ENCODE results near the genes CLCNKA and SZRD1.

GRCh38 chr1:15717342-15718204 lies 18.5 kb upstream of the SLC25A34 start:
- RRBS, result no CpG with 5 or more reads among the region's 12 CpGs

DNA sequence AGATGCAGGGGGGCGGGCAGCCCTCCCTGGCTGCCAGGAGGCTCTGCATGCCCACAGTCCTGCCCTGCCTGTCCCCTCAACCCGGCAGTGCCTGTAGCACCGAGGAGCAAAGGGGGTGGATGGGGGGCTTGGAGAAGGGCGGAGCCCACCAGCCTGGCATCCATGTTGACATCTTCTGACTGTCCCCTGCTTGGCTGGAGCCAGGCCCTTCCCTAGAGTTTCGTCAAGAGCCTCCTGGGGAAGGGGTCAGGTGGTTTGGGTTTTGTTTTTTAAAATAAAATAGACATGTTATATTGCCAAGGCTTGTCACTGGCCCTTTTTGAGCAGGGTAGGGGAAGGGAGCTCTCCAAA lies 1.6 kb upstream of the SLC25A34 start:
- RRBS, result no CpG with 5 or more reads among the region's 5 CpGs

GRCh38 chr1:15739094-15739593 lies 3.1 kb downstream of the SLC25A34 start:
- RRBS, result 89% methylated on average over 3 of the region's 17 CpGs

- RRBS, result 62% methylated on average over 3 of the region's 23 CpGs
These were observed 2.1 kb downstream of the FBLIM1 start for GRCh38 chr1:15760274-15761509.

DNA sequence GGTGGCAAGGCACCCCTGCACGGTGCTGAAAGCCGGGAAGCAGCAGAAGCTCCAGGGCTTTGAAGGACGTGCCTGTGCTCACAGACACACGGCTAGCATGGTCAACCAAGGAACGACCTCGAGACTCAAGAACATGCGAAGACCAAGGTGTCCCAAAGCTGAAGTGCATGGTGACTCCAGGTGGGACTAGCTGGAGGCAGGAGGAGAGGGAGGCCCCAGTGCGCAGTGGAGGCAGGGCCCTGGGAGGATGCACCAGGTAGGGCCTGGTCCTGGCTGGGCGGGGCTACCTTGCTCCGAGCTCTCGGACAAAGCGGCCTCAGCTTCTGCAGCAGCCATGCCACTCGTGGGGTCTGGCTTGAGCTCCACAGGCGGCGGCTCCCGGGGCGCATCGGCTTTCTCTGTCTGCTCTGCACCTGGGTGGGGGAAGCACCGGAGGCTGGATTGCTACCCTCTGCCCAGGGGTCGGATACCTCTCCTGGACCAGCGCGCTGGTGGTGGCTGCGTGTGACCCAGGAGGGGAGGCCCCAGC lies 30.4 kb downstream of the ZBTB17 start:
- RRBS, result 93% methylated on average over 4 of the region's 23 CpGs

DNA sequence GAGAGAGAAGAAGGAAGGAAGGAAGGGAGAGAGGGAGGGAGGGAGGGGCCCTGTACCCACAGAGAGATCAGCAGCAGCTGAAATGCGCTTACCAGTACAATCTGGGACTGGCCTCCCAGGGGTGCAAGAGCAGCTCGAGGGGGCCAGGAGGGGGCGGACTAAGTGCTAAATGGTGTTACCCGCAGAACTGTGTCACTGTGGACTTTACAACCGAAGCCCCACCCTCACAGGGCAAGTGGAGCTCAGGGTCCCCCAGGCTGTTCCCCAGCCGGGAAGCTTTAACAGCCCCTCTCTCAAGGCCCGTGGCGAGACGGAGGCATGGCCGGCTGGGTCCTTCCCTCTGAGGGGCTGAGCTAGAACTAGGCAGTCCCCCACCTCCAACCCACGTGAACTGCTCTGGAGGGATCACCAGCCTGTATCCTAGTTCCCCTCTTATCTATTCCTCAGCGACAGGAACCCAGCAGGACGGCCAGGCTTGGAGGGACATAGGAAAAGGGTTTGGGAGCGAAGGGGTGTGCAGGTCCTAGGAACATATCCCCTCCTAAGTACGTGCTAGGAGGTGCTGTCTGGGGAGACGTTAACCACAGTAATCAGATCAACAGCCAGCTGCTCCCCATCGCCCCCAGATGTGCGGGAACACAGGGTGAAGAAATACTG lies 24.5 kb downstream of the ZBTB17 start:
- RRBS, result 77% methylated on average over 5 of the region's 18 CpGs

GRCh38 chr1:16012584-16013684 lies 4.9 kb downstream of the HSPB7 start:
- RRBS, result 2% methylated on average over 17 of the region's 57 CpGs

GRCh38 chr1:16013685-16014216 lies 4.1 kb downstream of the HSPB7 start:
- RRBS, result no CpG with 5 or more reads among the region's 10 CpGs

GRCh38 chr1:16018369-16018833 lies 558 bp upstream of the HSPB7 start:
- RRBS, result 97% methylated on average over 1 of the region's 7 CpGs

DNA sequence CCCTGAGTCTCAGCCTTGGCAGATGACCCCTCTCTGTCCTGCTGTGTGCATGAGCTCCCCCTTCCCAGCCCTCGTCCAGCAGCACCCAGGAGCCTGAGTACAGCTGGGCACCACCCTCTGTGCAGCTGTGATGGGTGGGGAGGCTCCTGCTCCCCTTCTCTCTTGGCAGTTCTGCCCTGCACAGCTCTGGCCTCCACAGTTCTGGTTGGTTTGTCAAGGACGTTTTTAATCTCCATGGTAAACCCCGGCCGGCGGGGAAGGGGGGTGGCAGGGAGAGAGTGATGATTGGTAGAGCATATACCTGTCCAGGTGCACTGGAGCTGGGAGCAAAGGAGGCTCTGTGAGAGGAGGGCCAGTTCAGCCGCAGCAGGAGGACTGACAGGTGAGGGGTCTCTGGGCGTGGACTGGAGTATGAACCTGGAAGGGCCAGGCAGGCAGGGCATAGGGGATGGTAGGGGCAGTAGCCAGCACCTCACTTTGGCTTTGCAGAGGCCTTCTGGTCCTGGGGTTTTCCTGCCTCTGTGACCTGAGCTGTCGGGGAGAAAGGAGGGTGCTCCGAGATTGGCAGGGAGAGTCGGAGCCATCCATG lies at the start of gene CLCNKA:
TSS of gene CLCNKA (plus strand) at position 355 of the 589 bp plus-strand sequence.
- RRBS, result no CpG with 5 or more reads among the region's 10 CpGs

DNA sequence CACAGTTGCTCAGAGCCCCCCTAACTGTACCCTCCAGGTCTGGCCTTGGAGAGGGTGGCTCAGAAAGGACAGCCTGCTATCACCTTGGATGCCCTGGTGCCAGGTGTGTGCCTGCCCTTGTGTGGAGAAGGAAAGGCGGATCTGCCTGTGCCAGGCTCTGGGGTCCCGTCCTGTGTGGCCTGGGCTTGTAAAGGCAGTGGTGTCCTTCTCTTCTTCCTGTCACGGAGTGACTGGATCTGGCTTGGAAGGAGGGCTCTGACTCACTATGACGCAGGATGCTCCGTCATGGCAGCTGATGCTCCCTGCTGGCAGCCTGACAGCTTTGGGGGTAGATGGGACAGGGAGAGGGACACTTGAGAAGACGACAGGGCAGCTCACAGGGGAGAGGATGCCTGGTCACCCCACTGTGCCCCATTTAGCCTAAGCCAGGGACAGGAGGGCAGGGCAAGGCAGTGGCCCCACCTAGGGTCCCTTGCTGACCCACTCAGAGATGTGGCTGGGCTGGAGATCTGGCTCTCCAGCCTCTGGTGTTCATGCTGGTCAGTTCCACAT lies 2.6 kb upstream of the FAM131C start:
- RRBS, result no CpG with 5 or more reads among the region's 6 CpGs

GRCh38 chr1:16115203-16116459 lies 40.2 kb downstream of the EPHA2 start:
- RRBS, result no CpG with 5 or more reads among the region's 29 CpGs

DNA sequence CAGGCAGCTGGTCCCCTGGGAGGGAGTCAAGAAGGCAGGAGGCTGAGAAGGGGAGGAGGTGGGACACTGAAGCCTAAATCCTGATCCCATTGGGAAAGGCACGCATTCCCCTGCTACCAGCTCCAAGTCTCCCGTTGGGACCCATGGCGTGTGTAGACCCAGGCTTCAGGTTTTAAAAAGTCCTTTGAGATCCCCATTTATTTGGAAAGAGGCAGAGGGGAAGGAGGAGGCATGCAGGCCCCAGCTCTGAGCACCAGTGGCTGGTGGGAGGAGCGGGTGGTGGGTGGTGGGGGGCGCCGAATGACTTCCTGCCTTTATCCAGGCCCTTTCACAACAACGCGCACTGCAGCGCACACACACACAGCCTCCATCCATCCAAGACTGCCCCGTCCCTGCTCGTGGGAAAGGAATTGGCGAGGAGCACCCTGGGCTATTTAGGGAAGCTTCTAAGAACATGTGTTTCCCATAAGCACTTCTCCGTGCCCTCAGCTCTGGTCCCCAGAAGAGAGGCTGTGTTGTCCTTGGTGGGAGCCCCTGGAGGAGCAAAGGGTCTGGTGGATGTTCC lies 28.3 kb downstream of the EPHA2 start:
- RRBS, result no CpG with 5 or more reads among the region's 13 CpGs

- RRBS, result no CpG with 5 or more reads among the region's 4 CpGs
These were observed 9.6 kb upstream of the EPHA2 start for GRCh38 chr1:16165481-16165842.

GRCh38 chr1:16366667-16367326 lies at the start of gene SZRD1:
TSS of gene SZRD1 (plus strand) at chr1:16367242.
- RRBS, result no CpG with 5 or more reads among the region's 31 CpGs

DNA sequence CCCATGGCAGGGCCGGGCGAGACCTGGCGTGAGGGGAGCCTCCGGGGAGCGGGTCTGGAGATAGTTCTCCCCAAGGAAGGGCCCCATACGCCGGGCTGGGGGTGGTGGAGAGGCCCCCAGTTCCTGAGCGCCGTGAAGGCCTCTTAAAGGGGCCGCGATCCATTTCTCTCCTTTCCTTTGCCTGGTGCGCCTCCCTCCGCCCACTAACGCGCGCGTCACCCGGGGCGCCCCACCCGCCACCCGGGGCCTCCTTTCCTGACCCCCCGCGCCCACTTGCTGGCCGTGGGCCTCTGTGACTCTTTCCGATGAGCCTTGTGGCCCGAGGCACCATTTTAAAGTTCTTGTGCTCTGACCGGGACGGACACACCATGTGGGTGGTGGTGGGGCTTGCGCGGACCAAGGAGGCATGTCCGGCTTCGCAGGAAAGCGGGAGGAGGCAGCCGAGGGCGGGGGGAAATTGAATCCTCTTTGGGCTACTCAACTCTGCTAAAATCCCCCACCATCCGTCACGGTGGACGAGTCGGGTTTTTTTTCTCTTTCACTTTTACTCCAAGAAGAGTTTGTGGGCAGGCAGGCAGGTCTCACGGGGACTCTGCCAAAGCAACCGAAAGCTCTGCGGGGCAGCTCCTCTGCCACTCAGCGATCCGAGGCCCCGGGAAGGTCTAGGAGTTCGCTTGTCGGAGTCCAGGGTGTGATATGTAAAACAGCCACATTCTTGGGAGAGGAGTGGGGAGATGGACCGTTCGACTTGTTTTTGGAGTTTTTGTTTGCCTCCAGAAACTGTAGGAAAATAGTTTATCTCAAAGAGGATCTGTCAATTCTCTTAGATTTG lies 501 bp downstream of the SZRD1 start:
- RRBS, result under 1% methylated on average over 6 of the region's 49 CpGs

- RRBS, result no CpG with 5 or more reads among the region's 8 CpGs
These were observed 28.7 kb downstream of the SZRD1 start for GRCh38 chr1:16395389-16396398.

GRCh38 chr1:16400231-16400880 lies 33.3 kb downstream of the SZRD1 start:
- RRBS, result 87% methylated on average over 4 of the region's 11 CpGs

GRCh38 chr1:16612288-16612885 lies 171.9 kb downstream of the NECAP2 start:
- RRBS, result no CpG with 5 or more reads among the region's 10 CpGs

DNA sequence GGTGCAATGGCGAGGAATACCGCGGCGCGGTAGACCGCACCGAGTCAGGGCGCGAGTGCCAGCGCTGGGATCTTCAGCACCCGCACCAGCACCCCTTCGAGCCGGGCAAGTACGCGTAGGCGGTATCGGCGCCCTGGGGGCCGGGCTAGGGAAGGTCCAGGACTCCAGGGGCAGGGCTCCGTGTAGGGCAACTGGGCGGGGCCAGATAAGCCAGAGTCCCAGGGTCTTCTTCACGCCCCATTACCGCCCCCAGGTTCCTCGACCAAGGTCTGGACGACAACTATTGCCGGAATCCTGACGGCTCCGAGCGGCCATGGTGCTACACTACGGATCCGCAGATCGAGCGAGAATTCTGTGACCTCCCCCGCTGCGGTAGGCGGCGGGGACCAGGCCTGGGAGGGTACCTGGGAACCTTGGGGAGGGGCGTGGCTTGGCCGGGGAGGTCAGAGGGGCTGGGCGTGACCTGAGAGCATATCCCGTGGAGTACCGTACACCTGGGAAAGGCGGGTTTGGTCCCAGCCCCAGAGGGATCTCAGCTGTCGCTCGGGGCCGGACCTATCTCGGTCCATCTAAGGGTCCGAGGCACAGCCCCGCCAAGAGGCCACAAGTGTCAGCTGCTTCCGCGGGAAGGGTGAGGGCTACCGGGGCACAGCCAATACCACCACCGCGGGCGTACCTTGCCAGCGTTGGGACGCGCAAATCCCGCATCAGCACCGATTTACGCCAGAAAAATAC lies 206.9 kb downstream of the NECAP2 start:
- RRBS, result no CpG with 5 or more reads among the region's 61 CpGs